Measurements from ENCODE around the genes MMP15 and SETD6.

DNA sequence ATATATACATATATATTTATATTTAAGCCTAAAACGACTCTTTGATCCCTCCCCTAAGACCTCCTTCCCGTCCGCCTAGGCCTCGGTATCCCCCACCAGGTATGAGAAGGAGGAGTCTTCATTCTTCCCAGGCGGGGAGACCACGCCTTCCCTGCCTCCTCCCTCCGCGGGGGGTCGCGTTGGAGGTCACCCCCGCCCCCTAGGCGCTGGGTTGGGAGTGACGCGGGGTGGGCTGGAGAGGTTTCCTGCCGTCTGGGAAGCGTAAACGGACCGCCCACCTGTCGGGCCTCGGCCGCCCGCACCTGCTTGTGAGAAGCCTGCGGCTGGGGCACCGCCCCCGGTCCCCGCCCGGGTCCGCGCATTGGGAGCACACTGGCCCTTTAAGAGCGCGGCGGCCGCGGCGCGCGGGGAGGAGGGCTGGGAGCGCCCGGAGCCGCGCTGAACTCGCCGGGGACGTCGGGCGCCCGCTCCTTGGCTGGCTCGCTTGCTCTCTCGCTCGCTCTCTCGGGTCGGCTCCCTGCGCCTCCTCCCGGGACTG is at the start of gene MMP15:
Gene MMP15, plus strand, starts transcription at position 410 of the 538 bp plus-strand sequence.
- RRBS = 1% methylated on average over 21 of the region's 54 CpGs

- RRBS = 5% methylated on average over 17 of the region's 41 CpGs
Observed at GRCh38 chr16:58027257-58028296, 2.0 kb downstream of the MMP15 start.

DNA sequence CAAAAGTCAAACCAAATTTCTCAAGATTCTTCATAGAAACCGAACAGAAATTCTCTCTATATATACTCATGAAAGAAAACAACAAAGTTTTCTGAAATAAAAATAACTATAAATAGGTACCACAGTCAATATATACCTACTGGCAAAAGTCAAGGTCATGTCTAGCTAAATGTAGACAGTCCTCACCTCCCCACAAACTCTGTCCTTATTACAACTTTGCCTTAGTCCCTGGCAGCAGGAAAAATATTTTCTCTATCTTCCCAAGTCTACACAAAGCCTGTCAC is 2.8 kb downstream of the CFAP20 start:
- RRBS = no CpG with 5 or more reads among the region's 1 CpG

- RRBS = no CpG with 5 or more reads among the region's 14 CpGs
Observed at GRCh38 chr16:58265416-58266066, 15.8 kb downstream of the CCDC113 start.

- RRBS = no CpG with 5 or more reads among the region's 7 CpGs
Observed at GRCh38 chr16:58318241-58318610, 23.4 kb upstream of the PRSS54 start.

DNA sequence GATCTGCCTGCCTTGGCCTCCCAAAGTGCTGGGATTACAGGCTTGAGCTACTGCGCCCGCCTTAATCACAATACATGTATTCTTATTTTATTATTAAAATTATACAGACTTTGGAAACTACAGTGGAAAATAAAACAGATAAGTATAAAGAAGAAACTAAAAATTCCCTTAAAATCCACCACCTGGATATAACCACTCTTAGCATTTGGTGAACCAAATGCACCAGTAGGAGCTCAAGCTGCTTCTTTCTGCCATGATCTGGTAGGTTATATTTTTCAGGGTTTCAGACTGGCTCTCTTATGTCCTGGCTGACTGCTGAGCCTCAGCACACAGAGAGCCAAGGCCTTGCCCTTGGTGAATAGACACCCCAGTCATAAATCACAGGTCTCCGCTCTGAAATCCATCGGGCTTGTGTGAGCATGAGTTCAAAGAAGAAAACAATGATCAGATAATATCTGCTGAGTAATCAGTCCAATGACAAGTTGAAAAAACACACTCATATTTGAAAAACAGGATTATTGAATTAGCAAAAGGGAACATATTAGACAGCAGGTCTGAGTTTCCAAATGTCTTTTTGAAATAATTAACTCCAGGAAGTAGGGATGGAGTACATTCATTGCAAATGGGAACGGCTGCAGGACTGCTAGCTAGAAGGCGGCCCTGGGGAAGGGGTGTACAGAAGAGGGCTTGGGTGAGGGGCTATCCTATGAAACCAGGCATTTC is 51.1 kb upstream of the NDRG4 start:
- RRBS = no CpG with 5 or more reads among the region's 6 CpGs

GRCh38 chr16:58463914-58464514 is 35.9 kb upstream of the NDRG4 start:
- RRBS = 2% methylated on average over 34 of the region's 79 CpGs

DNA sequence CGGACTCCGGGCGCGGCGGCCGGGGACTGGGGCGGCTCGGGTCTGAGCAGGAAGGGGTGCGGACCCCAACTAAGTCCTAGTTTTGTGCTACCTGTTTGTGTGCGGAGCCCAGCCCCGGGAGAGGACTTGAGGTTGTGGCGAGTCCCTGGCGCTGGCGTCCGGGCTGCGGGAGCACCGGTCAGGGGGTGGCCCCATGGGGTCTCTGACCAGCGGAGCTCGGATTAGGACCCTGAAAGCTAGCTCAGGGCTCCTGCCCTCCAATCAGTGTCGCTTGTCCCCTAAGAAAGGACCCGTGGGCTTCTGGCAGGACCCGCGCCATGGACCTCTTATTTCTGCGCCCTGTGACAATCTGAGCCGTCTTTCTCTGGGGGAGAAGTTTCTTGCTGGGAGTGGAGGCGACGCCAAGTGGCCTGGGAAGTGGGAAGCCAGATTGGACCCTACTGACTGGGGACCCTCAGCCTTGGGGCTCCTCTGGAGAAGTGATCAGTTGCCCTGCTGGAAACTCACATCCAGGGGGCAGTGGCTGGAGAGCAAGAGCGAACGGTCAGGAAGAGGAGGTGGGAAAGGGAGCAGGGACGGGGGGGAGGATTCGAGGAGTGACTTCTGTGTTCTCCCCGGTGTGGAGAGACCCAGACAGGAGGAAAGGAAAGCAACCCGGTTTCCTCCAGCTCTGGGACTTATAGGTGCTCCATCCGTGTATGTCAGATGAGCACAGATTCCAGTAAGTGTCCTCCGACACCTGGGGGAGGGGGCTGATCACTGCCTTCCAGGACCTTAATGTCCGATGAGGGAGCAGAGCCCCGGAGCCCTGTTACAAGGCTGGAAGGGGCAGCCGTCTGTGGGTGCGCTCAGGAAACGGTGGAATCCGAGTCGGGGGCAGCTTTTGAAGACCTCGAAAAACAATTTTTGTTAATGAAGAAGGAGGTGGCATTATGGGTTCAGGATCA is 35.2 kb upstream of the NDRG4 start:
- RRBS = 2% methylated on average over 9 of the region's 43 CpGs

DNA sequence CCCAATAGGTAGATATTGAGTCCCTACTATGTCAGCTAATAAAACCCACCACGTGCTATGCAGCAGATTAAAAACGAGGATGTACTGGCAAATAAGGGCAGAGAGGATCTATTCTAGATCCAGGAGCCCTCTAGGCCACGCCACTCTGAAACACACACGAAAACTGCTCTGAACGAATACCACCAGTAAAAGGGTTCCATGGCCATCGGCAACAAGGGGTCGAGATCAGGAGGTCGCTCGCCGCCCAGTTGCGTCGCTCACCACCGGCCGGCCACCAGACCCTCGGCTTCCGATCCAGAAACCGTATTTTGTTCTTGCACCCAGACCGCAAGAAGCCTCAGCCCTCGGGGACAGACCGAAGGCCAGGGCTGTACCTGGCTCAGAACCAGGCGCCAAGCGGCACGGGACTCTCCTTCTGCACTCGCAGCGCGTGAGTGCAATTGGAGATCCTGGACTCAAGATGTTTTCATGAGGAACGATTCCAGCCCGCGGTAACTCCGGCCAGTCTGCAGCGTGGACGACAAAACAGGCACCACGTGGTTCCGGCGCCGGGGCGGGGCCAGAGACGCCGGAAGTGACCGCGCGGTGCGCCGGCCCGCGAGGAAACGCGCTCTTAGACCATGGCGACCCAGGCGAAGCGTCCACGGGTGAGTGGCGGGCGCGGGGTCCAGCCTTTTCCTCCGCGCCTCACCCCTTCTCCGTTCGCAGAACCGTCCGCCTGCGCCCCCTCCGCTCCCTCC is at the start of gene SETD6:
Gene SETD6, plus strand, starts transcription at position 600 of the 740 bp plus-strand sequence.
- RRBS = 0% methylated on average over 4 of the region's 63 CpGs

DNA sequence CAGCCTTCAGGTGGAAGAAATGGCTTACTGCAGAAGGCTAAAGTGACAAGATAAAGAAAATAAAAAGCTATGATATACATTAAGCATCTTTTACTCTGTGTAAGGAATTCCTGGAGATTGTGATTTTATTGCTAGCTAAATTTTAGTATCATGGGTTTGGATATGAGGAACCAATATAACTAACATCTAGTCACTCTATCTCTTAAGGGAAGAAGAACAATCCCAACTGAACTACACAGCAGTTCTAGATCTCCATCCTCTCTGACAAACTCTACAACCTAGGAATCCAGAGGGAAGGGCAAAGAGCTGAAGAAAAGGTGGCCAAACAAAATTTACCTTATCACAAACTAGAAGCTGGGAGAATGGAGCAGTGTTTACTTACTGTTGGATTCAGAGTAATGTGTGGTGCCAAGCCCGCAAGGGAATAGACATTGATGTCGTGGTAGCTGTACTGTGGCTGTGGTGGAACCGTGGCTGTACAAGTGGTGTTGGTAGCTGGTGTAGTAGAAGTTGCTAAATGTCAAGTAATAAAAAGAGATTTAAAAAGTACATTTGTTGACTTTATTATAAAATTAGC is 29.8 kb downstream of the SETD6 start:
- RRBS = no CpG with 5 or more reads among the region's 3 CpGs

GRCh38 chr16:58720796-58721541 is 13.1 kb downstream of the GOT2 start:
- RRBS = no CpG with 5 or more reads among the region's 11 CpGs

- RRBS = no CpG with 5 or more reads among the region's 13 CpGs
Observed at GRCh38 chr16:58726991-58727873, 6.9 kb downstream of the GOT2 start.

DNA sequence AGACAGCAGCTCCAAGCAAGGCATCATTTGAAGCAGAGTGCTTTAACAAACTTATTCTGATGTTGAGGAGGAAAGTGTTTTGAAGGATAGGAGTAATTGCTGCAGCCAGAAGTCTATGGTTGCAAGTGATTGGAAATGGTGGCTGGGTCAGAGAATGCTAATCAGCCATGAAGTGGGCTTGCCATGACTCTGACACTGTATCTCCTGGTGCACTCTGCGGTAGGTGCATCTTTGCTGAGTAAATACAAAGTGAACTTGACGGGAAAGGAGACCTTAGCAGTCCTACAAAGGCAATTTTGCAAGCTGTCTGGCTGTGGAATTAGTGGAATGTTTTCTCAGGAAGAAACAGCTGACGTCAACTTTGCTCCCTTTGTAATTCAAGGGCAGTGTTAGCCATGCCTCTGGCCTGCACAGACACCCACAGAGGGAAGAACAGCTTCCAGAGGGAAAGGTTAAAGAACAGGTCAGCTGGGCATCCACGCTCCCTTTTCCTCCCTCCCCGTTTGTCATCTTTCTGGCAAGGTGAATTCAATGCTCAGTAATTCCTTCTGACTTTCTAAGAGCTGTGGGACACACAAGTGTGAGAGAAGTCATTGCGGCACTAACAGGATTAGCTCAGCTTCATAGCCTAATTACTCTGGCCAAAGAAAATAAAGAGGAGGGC is 476.8 kb upstream of the GOT2 start:
- RRBS = no CpG with 5 or more reads among the region's 6 CpGs

DNA sequence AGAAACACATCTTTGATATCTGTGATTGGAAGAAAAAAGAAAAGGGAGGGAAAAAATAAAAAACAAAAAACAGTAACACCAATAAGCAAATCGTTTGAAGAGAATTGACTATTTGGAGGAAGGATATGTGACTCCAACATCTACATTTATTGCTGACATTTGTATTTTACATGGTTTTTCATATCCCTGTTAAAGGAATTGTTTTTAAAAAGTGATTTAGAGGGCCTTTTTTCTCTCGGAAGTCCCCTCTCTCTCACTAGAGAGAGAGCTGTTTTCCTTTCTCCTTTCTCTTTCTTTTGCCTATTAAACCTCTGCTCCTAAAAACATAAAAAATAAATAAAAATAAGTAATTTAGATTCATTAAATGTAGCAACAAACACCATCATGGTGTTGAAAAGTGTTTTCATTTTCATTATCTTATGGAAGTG is 1469.7 kb upstream of the GOT2 start:
- RRBS = no CpG with 5 or more reads among the region's 2 CpGs

DNA sequence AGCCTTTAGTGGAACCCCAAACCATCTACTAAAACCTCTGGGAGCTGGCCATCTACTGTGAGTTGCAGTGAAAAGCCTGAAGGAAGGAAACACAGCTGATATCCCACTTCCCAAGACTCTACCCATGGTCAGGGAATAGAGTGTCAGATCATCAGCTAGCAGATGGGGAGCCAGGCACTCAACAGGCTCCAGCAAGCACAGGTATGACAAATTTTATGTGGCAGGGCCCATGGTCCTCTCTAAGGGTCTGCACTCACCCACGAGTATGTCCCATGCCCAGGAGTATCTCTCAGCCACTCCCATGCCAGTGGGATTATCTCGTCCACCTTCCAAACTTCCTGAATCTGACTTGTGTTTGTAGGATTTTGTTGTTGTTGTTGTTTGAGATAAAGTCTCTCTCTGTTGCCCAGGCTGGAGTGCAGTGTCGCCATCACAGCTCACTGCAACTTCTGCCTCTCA is 1462.9 kb downstream of the CDH8 start:
- RRBS = no CpG with 5 or more reads among the region's 3 CpGs

DNA sequence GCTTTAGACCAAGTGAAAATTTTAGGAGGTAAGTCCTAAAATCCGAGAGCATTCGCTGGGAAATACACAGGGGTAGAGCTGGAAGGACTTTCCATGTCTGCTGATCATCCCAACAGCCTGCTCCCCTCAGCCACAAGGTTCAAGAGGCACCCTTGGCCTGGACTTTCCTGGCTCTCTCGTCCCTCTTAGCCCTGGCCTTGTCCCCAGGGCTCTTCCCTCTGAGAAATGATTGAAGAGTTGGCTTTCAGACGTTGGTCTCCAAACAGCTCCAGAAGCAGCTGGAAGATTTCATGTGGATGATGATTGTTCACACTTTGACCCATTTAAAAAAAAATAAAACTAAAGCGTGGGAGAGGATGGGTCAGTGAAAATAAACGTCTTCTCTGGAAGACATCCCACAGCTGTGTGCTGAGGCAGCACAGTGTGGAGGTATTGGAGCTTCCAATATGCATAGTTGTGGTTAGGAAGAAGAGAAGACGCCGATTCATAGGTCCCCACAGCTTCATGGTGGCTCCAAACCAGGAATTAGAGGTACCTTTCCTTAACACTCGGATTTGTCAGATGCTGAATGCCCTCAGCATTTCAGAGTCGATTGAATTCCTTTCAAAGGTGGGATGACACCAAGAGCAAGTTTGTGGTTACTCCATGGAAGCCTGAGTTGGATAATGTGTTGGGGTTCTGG is 54.8 kb upstream of the CDH11 start:
- RRBS = no CpG with 5 or more reads among the region's 10 CpGs

- RRBS = no CpG with 5 or more reads among the region's 2 CpGs
Observed at GRCh38 chr16:65652151-65652404, 530.2 kb upstream of the CDH11 start.

GRCh38 chr16:66365453-66366113 is 908 bp upstream of the CDH5 start:
- RRBS = no CpG with 5 or more reads among the region's 6 CpGs

GRCh38 chr16:66503007-66503436 is 46.9 kb downstream of the TK2 start:
- RRBS = no CpG with 5 or more reads among the region's 2 CpGs

GRCh38 chr16:66521575-66522646 is 28.0 kb downstream of the TK2 start:
- RRBS = no CpG with 5 or more reads among the region's 16 CpGs

Data from non-pigmented ciliary epithelial cell (primary cell).